AG09309 (cell line): ENCODE measurements around a stretch of chr17.

DNA sequence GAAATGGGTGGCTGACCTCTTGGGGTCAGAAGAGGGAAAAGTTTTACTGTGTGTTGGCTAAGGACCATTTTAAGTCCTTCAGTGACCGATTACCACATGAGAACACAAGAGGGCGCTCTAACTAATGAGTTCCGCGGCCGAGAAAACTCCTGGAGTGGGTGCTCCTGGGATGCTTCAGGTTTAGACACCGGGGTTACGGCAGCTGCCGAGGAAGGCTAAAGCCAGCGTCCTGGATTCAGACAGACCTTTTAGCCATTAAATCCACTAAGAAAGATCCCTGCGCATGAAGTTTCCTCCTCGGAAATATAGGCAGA is 58.0 kb upstream of the TEX2 start:
- RRBS: no CpG with 5 or more reads among the region's 11 CpGs

DNA sequence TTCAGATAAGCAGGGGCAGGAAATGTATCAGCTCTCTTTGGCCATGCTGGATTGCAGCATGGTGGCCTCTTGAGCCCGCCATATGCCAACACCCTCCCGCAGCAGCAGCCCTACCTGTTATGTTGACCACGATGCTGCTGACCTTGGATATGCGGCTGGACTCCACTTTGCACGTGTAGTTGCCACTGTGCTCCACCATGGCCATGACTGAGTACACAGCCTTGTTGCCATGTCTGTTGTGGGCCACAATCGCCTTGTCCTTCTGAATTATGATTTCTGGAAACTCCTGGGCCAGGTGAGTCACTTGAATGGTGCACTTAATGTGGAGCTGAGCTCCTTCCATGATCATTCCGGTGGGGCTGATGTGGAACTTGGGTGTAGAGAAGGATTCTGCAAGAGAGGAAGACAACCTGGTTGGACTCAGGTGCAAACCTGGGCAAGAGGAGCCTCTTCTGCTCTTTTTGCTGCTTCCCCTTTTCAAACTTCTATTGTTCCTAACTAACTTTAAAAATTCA is 21.0 kb downstream of the PECAM1 start:
- RRBS: no CpG with 5 or more reads among the region's 7 CpGs

DNA sequence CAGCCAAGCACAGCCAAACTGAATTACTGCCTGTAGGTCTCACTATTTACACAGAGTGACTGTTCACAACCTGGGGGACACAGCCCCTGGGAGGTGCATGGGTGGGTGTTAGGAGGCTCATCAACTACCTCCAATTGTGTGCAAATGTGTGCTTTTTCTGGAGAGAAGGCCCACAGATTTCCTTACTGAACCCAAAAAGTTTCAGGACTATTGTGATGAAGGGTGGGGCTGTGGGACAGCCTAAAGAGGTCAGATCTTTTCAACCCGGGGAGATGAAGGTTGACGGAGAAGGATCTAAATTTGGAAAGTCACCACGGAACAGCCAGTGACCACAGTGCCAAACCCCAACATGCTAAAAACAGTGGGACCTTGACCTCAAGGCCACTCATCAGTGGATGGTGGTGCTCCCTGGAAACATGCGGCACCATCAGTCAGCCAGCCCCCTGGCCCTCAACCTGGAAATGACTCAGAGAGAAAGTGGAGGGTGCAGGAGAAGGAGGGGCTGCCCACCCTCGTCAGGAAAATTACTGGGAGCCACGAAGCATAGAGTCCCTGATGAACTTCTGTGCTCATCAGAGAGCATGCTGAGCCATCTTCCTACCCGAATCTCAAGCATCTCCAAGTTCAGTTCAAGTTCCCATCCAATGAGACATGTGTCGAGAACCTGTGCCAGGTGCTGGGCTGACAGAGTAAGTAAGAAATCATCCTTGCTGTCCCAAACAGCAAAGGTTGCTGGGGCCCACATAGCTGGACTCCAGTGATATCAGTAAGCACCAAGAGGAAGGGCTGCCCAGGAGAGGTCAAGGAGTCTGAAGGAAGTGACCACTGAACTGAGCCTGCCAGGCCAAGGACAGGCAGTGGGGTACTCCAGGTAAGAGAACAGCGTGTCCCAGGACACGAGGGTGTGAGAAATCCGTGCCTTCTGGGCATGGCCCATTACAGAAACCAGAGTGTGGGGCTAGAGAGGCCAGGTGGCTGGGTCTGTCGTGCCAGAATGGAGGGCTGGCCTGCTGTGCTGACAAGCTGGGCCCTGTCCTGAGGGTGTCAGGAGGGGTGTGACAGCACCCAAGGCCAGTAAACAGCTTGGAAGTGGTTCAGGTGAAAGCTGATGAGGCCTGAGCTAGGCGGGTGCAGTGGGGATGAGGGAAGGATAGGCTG is 5.4 kb downstream of the PECAM1 start:
- RRBS: no CpG with 5 or more reads among the region's 13 CpGs

DNA sequence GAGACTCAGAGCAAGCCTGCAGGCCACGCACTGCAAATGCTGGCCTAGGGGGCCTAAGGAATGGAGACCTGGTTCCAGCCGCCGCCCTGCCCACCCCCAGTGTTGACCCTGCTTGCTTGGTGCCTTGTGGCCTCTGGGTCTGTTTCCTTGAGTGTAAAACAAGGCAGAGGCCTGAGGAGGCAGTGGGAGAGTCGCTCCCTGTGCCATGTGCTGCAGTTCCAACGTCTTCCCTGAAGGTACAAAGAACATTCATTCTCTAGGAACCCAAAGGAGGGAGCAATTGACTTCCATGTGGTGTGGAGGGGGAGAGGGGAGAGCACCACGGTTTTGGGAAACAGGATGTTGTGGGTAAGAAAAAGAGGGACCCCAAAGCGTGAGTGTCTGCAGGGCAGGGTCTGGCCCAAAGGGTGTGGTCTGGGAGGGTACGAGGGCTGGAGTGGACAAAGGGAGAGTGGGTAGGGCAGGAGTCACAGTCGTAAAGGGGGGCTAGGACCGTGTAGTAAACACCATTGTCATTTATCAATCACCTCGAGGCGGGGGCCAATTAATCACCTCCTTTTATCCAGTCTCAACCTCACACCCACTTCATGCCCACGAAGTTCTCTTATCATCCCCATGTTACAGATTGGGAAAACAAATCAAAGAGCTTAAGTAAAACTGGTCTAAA is 2.6 kb downstream of the PECAM1 start:
- RRBS: no CpG with 5 or more reads among the region's 13 CpGs

GRCh38 chr17:64496230-64496457 is 710 bp downstream of the POLG2 start:
- RRBS: no CpG with 5 or more reads among the region's 7 CpGs

DNA sequence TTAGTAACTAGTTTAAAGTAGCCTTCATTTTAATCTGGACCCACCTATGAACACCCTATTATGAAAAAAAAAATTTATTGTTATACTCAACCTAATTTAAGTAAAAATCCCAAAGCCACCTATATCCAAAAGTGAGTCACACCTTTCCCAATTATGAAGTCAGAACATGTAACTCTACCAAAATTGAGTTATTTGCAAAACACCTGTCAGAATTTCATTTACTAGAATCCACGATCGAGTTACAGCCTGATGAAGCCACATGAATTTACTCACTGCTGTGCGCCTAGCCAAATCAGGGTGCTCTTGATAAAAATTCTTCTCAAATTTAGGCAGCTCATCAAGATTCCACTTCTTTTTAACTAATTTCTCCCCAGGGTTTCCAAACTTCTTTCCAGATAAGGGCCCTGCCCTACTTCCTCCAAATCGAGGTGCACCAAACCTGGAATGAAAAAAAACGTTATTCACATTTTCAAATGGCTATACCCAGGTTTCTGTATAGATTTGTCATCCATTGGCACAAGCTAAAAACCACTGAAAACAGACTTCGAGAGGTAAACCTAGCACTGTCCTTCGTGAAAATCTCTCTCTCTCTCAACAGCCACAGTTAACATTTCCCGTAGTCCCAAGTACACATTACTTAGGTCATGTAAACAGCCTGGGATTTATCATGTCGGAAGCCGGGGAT is 1.5 kb downstream of the DDX5 start:
- RRBS: no CpG with 5 or more reads among the region's 10 CpGs

GRCh38 chr17:64510429-64510950 is 3.7 kb downstream of the CEP95 start:
- RRBS: no CpG with 5 or more reads among the region's 9 CpGs

DNA sequence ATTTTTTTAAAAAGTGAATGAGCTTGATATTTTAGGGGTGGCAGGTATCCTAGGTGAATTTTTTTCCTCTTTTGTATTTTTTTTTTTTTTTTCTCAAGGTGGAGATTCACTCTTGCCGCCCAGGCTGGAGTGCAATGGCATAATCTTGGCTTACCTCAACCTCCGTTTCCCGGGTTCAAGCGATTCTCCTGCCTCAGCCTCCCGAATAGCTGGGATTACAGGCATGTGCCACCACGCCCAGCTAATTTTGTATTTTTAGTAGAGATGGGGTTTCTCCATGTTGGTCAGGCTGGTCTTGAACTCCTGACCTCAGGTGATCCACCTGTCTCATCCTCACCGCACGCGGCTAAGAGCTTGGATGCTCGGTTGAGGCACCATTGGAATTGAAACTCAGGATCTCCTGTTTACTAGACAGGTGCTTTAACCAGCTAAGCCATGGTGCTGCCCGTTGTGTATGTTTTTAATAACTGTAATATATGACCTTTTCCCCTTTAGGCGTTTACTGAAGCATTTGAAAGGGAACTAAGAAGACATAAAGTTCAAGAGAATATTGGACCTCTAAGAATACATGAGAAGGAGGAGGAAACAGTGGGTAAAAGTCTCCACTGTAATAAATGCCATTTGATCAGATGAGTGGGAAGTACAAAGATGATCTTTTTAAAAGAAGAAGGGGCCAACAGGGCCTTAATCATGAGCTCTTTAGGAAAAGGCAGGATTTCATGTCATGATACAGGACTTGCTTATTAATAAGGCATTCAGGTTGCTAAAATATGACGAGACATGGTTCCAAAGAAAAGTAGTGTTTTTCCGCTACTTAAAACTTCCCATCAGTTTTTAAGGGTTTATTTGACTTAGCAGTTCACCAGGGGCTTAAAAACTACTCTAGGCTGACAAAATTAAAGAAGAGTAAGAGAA is 23.9 kb downstream of the CEP95 start:
- RRBS: no CpG with 5 or more reads among the region's 14 CpGs

GRCh38 chr17:64572483-64573292 is 65.9 kb downstream of the CEP95 start:
- RRBS: no CpG with 5 or more reads among the region's 3 CpGs

GRCh38 chr17:64706154-64706808 is 44.2 kb upstream of the SMURF2 start:
- RRBS: no CpG with 5 or more reads among the region's 6 CpGs

GRCh38 chr17:64761828-64762458 is 99.8 kb upstream of the SMURF2 start:
- RRBS: no CpG with 5 or more reads among the region's 5 CpGs

- RRBS: no CpG with 5 or more reads among the region's 17 CpGs
These were observed 115.7 kb upstream of the SMURF2 start for GRCh38 chr17:64777754-64778290.

GRCh38 chr17:64815058-64815707 is 104.1 kb downstream of the LRRC37A3 start:
- RRBS: no CpG with 5 or more reads among the region's 8 CpGs

DNA sequence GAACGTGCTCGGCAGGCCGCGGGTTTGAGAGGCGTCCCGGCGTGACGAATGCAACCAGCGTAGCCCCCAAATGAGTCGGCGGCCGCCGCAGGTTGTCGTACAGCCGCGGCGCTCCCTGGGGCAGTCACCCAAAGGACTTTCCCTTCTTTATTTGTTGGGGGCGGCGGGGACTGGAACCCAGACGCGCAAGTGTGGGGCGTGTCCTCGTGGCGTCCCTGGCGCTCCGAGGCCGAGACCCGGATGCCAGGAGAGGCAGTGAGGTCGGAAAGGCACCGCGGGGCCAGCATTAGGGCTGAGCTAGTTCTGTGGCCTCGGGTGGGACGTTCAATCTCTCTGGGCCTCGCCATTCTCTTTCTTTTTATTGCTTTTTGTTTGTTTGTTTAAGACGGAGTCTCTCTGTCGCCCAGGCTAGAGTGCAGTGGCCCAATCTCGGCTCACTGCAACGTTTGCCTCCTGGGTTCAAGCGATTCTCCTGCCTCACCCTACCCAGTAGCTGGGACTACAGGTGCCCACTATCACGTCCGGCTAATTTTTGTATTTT is 56.7 kb upstream of the LRRC37A3 start:
- RRBS: 1% methylated on average over 6 of the region's 41 CpGs

DNA sequence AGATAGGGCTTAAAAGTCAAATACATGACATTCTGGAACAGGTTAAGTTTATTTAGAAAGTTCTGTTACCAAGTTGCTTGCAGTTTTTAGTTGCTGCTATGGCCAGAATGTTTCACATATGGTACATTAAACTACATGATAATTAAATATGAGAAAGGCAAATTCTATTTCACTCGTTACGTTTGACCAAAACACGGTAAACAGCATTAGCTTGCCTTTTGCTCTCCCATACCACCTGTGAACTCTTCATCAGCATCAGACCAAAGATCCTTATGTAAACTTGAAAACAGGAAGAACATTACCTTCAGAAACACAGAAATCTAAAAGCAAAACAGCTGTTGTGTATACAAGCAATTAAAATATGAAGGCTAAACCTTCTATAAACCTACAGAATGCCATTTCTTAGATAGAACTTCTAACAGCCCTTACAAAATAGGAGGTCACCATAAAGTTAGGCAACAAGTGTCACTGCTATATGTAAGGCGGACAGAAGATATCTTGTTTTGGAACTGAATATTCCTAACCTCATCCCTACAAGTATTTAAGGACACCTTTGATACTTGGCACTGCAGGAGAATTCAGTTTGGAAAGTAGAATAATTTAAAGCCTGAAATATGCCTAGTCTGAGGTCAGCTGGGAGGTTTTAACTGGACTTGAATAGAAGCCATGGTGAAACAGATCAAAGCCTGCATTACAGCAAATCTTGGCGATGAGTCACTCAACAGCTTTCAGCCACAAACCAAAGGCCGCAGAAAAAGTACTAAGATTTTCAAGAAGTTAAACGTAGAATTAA is 43.0 kb downstream of the GNA13 start:
- RRBS: no CpG with 5 or more reads among the region's 7 CpGs

GRCh38 chr17:65022817-65023694 is 33.5 kb downstream of the GNA13 start:
- RRBS: no CpG with 5 or more reads among the region's 11 CpGs

DNA sequence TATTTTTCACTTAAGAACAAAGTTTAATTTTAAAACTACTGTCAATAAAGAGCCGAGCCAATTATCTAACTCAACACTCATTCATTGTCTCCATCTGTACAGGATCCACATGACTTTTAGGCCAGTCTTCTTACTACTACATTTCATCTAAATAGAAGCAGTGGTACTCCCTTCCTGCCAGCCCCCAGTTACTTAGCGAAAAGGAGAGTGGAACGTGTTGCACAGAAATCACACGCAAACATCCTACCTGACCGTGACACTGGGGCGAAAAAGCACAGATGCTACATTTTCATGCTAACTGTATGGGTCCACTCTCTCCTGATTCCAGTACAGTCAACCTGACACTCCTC is 1.2 kb downstream of the GNA13 start:
- RRBS: no CpG with 5 or more reads among the region's 6 CpGs

DNA sequence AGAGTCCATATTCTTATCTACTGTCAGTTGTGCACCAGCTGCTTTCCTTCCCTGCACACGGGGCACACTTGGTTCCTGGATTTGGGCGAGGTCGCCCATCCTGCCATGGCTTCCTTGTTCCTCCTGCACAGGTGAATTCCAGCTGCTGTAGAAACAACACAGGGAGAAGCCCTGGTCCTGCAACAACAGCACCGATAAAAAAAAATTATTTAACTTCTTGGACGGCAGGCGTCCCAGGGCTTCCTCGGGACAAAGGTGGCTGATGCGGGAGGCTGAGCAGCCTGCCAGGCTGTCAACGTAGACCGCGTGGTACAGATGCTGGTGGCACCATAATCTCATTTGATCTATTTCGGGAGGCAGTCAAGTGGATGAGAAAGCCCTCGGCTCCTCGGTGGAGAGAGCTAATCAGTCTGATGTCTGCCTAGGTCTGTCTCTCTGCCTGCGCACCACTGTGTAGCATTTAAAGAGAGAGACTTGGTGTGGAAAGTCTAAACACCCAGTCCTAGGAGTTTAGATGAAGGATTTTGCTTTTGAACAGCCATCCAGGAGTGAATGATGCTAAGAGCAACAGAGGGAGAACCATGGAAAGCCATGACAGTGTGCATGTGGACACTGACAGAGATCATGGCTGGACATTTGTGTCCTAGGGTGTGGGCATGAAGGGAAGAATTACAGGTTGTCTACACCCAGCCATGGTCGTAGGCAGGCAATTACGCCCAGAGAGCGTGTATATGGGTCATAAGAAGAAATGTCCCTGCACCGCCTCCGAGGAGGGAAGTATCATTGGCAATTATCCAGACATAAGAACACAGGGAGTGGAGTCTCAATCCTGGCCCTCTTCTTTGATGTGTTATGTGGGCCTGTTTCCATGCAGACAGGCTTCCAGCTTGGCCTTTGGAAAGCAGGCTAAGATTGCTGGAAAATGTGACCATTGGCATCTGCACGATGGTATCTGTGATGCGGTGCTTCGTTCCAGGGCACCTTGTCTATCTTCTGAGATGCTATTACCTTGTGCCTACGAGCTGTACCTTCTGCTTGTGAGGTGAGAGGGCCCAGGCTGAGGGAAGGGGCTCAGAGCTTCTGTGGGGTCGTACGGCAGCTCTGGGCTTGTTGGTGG is 19.5 kb downstream of the RGS9 start:
- RRBS: no CpG with 5 or more reads among the region's 26 CpGs

DNA sequence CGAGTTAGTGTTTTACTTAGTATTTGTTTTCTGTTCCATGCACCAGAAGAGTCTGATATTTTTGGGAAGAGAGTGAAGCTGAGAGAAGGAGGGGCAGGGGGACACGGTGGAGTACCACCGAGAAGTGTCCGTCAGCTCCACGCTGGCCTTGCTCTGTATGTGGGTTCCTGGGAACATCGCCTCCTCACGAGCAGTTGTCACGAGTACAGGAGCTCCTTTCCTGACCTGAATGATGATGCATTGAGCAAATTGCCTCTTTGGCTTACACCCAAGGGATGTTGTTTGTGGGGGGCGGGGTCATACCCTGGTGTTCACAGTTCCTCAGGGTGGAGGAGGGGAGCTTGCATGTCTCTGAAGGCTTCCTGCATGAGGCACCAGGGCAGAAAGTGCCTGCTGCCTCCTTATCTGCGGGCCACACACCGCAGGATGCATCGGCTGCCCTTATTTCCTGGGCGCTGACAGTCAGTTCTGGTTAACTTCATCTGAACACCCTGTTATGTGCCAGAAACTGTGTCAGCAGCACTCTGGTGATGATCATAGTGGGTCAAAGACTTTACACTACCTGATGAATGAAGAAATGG is 36.2 kb downstream of the RGS9 start:
- RRBS: no CpG with 5 or more reads among the region's 13 CpGs

DNA sequence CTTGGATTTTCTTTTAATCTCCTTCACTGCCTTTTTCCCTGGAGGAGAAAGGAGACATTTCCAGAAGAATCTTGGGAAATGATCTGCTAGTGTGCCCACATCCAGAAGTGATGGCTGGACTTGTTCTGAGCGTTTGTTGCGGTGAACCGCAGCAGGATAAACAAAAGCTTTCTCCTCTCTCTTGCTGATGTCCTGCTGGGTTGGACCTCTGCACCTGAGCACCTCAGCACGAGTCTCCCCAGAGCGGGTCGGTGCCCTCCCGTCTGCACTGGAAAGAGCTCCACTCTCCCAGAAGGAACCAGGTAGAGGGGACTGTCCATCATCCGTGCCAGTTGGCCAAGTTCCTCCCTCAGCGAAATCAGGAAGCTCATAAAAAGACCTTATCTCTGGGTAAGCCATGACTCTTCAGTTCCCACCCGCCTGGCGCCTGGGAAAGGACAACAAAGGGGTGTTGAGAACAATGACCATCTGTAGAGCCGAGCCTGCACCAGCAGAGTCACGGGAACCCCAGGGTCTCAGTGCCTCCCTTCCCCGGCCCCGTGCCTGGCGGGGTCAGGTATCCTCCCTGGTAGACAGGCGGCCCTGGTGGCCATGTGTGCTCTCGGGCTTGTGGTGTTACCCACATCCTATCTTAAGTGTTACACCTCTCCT is 190.9 kb downstream of the AXIN2 start:
- RRBS: no CpG with 5 or more reads among the region's 18 CpGs